Measurements from ENCODE around the gene PHYKPL.

GRCh38 chr5:177389001-177390379 is 5.3 kb downstream of the SLC34A1 start:
- PRO-cap, result bidirectional peak, plus-strand start at chr5:177390035, minus-strand start at chr5:177389797

DNA sequence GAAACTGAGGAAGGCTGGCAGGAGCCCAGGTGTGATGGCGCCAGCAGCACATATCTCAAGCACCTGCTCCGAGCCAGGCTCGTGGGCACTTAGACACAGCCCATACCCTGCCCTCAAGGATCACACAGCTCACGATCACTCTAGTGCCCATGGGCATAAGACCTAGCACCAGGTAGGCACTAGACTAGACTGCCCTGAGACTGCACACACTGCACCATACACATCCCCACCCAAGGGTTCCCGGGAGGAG is 659 bp downstream of the F12 start:
- PRO-cap, result no peak

DNA sequence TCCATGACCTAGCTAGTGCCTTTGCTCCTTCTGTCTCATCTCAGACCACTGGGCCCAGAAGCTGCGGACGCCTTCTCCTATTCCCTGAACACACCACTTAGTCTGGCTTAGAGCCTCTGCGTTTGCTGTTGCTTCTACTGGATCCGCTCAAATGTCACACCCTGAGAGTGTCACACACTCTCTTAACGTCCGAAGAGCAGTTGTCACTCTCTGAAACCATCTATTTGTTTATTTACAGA is 1.3 kb upstream of the GRK6 start:
- PRO-cap, result no peak

DNA sequence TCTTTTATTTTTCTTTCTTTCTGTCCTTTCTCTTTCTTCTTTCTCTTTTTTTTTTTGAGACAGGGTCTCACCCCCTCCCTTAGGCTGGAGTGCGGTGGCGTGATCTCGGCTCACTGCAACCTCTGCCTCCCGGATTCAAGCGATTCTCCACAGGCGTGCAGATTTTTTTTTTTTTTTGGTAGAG is 905 bp upstream of the PRR7 start:
- PRO-cap, result no peak

GRCh38 chr5:177478795-177479625 is 5.6 kb upstream of the DBN1 start:
- PRO-cap, result no peak

GRCh38 chr5:177489313-177489635 is 8.1 kb downstream of the PDLIM7 start:
- PRO-cap, result no peak

DNA sequence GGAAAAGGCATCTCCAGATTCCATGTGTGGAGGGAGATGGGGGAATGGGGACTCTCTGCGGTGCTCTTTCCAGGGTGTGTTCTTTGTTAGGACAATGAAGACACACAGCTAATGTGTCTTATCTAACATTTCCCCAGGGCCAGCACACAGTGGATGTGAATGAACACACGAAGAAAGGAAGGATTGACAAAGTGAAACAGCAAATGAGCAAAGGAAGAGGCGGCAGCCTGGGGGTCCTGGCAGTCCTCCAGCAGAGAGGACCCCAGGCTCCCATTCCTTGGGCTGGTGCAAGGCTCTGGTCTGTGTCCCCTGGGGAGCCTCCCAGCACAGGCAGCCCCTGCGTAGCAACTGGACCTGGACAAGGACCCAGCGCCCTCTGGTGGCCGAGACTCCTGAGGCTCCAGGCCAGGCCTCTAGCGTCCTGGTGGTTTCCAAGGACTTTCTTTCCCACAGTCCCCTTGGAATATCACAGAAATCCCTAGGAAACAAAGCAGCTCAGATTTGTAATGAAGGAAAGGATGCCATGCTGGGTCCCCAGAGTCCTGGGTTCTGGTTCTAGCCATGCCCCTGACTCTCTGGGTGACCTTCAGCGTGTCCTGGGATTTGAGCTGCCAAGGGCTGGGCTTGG is 3.5 kb upstream of the PDLIM7 start:
- PRO-cap, result no peak

GRCh38 chr5:177507570-177508476 is 1.8 kb downstream of the DOK3 start:
- PRO-cap, result no peak

DNA sequence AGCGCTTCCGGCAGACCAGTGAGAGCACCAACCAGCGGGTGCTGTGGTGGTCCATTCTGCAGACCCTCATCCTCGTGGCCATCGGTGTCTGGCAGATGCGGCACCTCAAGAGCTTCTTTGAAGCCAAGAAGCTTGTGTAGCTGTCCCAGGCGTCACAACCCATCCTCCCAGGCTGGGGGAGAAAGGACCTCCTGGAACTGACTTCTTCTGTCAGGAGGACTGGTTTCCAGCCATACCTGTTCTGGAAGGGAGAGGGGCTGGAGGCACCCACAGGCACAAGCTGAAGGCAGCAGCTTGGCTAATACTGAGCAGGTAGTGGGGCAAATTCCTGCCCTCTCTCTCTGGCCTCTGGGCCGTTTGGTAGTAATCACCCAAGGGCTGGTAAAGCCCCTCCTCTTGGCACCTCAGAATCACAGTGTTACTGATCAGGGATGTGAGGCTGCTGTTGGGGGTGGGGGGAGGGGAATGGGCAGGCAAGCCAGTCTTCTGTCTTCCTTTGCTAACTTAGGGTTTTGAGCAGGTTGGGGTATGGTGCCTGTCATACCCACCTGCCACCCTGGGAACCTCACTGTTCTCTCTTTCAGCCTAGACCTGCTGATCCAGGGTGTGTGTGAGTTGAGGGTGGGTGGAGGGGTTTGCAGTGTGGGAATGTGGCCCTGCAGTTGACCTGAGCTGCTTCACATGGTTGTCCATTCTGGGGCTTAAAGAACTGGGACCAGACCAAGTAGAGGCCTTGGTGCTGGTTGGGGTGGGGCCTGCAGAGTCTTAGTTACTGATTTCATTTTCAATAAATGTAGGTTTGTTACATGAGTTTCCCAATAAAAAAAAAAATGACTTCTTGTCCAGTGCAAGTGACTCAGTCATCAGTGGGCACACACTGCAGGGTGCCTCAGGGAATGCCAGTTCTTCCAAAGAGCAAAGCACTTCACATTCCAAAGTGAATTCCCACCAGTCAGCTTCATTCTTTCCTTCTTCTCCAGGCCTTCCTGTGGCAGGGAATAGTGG is 3.6 kb downstream of the TMED9 start:
- PRO-cap, result no peak

DNA sequence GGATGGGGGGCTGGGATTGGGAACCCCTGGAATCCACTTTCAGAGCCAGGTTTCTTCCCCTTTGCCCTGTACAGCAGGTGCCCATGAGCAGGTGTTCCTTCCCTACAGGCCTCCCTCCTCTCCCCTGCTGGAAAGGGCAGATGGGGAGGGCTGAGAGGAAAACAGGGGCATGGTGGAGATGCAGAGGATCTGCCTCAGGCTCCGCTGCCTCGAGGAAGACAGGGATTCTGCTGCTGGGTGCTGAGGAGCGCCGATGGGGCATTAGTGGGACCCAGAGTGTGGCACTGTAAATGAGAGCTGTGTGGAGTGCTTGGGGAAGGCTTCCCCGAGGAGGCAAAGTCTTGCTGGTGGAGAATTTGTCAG is 12.1 kb downstream of the B4GALT7 start:
- PRO-cap, result unidirectional peak, plus-strand start at position 293 of the sequence

DNA sequence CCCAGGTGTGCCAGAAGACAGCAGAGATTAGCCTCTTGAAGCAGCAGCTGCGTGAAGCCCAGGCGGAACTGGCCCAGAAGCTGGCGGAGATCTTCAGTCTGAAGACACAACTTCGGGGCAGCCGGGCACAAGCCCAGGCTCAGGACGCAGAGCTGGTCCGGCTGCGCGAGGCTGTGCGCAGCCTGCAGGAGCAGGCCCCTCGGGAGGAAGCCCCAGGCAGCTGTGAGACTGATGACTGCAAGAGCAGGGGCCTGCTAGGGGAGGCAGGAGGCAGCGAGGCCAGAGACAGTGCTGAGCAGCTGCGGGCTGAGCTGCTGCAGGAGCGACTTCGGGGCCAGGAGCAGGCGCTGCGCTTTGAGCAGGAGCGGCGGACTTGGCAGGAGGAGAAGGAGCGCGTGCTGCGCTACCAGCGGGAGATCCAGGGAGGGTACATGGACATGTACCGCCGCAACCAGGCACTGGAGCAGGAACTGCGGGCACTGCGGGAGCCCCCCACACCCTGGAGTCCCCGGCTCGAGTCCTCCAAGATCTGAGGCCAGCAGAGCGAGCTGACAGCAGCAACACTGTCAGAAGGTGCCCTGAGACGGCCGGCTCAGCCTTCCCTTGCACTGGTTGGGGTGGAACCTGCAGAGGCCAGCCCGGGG is 8.3 kb downstream of the N4BP3 start:
- PRO-cap, result no peak

DNA sequence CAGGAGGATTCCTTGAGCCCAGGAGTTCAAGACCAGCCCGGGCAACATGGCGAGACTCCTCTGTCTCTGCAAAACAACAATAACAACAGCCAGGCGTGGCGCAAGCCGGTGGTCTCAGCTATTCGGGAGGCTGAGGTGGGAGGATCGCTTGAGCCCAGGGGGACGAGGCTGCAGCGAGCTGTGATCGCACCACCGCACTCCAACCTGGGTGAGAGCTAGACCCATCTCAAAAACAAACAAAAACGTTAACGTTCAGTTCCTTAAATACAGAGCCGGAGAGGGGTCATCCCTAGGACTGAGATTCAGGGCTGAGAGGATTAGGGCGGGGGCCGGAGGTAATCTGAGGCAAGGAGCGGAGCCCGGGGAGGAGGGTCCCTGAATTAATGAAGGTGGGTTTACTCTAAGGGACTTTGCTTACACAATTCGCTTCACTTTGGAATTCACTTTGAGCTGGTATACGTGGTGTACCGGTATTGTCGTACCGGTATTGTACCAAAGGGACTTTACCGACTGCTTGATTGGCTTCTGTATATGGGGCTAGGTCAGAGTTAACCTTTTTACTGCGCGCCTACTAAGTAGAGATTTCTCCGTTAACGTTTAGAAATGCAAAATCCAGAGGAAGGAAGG is 715 bp downstream of the NHP2 start:
- PRO-cap, result bidirectional peak, plus-strand start at position 341 of the sequence, minus-strand start at position 206 of the sequence

- PRO-cap, result bidirectional peak, plus-strand start at chr5:178232334, minus-strand start at chr5:178232178; bidirectional peak, plus-strand start at chr5:178232728, minus-strand start at chr5:178232776
Observed at GRCh38 chr5:178232088-178232975, at the start of gene PHYKPL. TSS of gene PHYKPL (minus strand) at chr5:178232802.

GRCh38 chr5:178239716-178240069 is 7.1 kb upstream of the PHYKPL start:
- PRO-cap, result no peak

DNA sequence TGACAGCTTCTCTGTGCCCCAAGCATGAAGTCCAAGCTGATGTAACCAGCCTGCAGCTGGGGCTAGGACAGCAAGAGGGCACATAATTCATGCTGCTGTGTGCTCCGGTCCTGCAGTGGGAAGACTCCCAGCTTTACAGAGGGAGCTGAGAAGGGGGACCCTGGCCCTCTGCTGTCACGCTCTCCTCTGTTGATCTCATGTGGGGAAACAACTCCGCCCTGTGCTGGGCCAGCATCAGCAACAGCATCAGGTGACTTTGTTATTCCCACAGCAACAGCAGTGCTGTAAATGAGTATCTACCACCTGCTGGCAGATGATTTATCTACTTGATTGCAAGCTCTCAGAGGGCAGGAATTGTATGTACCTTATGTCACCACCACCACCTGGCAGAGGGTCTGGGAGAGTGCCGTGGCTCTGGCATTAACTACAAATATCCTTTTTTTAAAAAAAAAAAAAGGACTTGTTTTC is 176.2 kb downstream of the COL23A1 start:
- PRO-cap, result no peak

- PRO-cap, result no peak
Observed at GRCh38 chr5:178577368-178577994, 12.7 kb downstream of the COL23A1 start.

DNA sequence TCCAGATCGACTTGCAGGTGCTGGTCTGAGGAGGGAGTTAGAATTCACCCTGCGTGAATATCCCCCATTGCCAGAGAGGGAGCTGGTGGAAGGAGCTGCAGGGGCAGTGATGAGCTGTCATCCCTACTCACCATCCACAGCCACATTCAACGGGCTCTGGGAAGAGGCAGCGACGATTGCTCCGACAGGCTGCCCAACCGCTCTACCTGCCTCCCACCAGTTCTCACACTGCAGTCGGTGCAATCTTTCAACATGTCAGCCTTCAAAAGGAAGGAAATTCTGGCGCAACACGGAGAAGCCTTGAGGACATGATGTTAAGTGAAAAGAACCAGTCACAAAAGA is 40.9 kb upstream of the CLK4 start:
- PRO-cap, result no peak

DNA sequence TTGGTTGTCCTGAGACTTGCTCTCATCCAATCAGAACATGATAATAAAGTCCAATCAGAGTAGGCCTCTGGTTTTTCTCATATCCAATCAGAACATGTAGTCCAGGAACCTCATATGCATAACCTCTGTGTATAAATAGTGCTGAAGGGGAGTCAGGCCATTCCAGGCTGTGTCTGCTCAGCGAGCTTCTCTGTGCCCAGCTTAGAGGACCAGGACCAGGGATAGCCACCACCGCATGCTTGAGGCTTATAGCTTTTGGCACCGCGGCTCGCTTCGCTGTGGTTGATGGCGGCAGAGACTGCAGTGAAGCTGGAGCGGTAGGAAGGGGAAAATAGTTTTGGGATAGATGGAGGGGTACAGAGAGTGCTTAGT is 26.8 kb upstream of the ZNF354B start:
- PRO-cap, result no peak

- PRO-cap, result no peak
Observed at GRCh38 chr5:179272938-179273370, 72.3 kb downstream of the ADAMTS2 start.

DNA sequence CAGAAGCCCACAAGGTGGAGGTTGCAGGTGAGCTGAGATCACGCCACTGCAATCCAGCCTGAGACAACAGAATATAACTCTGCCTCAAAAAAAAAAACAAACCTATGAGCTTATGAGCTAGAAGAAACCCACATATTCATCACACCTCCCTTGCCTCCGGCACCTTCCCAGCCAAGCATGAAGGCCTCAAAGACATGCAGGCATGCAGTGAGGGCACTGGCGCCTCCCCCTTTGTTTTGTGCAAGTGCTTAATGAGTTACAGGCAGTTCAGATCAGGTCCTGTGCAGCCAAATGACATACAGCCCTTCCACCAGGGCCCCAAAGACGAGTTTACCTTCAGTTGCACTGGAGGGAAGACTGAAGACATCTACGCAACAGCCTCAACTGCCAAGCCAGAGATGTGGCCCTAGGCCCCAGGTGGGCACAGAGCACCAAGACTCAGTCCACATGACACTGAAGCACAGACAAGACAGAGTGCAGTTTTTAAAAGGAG is 9.7 kb downstream of the HNRNPH1 start:
- PRO-cap, result unidirectional peak, minus-strand start at position 70 of the sequence

Data from type B pancreatic cell (in vitro differentiated cells).